Paraaortic lymph node (tissue), 1 donor: ENCODE data around the genes DEFB118 and ID1.

DNA sequence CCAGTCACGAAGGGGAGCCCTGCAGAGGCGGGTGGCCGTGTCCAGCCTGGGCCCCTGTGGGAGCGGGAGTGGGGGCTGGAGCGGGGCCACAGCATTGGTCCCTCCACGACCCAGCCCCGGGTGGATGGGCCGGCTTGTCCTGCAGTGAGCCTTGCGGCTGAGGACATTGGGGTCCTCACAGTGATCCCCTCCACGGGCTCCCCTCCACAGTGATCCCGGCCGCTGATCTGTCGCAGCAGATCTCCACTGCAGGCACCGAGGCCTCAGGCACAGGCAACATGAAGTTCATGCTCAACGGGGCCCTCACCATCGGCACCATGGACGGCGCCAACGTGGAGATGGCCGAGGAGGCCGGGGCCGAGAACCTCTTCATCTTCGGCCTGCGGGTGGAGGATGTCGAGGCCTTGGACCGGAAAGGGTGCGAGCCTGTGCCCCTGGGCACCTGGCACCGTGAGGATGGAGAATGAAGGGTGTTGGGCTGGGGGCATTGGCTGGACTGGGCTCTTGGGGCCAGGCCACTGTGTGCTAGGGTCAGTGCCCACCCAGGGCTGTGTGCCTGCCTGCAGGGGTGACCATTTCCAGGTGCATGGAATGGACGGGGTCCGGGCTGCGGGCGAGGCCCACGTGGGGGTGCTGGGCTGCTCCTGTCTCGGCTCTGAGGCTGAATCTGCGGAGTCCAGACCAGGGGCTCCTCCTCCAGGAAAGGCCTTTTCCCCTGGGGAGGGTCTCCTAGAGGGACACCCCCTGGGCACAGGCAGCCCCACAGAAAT, 44.5 kb downstream of the PYGB start:
- PRO-cap: no peak

DNA sequence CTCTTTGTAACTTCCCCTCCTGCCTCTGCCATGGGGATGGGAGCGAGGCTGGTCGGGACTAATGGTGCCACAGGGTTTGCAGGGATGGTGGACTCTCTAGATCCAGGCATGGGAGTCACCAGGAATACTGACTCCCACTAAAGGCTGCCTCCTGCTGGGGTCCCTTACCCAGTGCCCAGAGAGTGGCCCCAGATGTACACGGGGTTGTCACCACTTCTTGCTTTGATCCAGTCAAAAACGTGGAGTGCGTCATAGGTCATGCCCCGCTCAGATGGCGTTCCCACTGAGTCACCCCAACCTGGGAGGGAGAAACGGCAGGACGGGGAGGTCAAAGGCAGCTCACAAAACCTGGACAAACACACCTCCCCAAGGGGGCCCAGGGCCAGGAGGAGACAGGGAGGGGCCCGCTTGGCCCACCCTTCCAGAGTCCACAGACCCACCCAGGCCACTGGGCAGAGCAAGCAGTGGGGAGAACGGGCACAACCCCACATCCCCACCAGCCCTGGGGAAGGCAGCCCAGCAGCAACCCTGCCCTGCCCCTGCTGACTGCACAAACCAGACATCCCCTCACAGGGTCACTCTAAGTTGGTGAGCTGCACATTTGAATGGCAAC, 61.5 kb downstream of the PYGB start:
- PRO-cap: no peak

GRCh38 chr20:25380916-25381296, 9.7 kb downstream of the ABHD12 start:
- PRO-cap: no peak

DNA sequence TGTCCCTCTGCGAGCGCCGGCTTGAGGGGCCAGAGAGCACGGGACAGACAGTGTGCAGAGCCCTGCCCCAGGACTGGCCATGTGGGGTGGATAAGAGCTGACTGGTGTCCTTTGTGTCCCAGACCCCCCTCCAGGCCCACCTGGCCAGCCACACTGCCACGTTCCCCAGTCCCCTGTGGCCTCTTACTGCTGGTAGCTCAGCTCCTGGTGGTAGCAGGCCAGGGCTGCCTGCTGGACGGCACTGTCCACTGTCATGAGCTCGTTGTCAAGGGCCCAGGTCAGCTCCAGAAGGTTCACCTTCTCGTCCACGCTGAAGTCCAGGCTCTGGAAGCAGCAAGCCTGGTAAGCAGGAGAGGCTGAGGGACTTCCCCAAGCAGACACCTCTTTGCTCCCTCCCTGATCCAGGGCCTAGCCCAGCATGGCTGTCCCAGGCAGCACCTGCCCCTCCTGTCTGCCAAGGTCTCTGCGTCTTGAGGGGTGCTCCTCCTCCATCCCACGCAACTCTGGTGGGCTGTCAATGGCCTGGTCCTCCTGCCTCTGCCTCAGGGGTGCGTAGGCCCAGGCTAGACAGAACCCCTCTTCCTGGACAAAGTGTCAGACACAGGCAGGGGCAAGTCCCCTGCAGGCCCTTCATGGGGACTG, 87.2 kb downstream of the NINL start:
- PRO-cap: no peak

- PRO-cap: unidirectional peak, minus-strand start at chr20:25854021
These were observed 157.1 kb upstream of the ZNF337 start for GRCh38 chr20:25853281-25854596.

DNA sequence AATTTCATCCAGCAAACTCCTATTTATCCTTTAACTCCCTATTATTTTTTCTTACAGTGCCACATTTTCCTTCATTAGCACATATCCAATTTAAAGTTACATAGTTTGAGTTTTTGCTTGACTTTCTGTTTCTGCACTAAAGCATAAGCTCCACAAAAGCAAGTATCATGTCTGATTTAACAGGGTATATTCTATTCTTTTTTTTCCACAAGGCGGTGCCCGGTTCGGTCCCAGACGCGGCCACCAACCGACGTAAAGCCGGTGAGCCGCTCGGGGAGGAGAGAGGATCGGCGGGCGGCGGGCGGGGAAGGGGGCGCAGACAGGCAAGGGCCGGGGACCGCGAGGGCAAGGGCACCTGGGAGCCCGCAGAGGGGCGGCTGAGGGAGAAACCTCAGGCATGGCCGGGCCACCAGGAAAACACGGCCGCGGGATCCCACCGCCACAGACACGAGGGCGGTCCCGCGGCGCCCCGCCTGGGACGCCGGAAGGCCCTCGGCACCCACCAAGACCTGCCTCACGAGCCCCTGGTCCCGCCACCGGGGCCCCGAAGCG, 511.2 kb upstream of the ZNF337 start:
- PRO-cap: no peak

DNA sequence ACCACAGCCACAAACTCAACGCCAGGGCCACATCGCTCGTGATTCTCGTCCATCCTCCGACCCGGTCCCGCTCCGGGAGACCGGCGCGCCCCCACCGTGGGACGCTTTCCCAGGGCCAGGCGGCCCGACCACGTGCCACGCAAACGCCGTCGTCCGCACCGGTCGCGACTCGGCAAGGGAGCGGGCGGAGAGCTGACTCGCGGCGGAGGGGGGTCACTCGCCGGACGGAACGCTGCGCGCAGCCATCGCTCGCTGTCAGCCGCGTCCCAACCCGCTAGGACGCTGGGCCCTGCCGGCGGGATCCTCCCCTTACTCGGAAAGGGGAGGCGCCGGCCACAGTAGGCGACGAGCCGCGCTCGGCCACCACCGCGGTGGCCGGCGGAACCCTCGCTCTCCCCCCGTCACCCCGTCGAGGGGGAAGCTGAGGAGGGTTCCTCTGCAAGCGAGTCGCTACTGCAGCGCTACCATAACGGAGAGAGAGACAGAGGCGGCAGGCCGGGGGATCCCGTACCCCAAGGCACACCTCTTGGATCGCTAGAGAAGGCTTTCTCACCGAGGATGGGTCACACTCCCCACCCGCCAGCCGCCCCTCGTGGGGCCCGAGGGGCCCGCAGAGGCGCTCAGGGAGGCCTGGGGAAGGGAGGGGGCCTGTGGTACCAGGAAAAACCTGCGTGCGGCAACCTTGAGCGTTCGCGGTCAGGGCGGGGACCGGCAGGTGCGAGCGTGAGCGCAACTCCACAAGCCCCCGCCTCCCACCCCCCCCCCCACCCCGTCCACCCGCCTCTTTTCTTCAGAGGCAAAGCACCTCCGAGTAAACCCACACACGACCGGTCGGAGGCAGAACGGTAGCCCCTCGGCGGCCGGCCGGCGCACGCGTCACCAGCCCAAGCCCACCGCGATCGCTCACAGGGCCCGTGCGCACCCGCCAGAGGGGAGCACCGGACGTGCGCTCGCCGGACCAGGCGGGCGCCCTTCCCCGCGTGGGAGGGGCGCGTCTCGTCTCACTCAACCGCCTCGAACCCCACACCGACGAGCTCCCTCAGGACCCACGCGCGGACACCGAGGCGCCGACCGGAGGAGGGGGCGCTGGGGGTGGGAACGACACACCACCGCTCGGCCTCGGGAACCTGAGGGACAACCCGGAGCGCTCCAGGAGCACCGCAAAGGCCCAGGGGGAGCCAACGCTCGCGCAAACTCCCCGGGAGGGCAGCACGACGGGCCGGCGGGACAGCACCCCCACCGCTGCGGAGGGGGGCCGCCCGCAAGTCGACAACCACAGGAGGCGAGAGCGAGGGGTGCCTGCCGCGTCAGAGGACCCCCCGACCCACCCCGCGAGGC, 512.2 kb upstream of the ZNF337 start:
- PRO-cap: unidirectional peak, plus-strand start at position 689 of the sequence

- PRO-cap: no peak
These were observed 1504.8 kb upstream of the DEFB115 start for GRCh38 chr20:29752613-29753191.

- PRO-cap: no peak
These were observed 720.2 kb upstream of the DEFB115 start for GRCh38 chr20:30537200-30537795.

DNA sequence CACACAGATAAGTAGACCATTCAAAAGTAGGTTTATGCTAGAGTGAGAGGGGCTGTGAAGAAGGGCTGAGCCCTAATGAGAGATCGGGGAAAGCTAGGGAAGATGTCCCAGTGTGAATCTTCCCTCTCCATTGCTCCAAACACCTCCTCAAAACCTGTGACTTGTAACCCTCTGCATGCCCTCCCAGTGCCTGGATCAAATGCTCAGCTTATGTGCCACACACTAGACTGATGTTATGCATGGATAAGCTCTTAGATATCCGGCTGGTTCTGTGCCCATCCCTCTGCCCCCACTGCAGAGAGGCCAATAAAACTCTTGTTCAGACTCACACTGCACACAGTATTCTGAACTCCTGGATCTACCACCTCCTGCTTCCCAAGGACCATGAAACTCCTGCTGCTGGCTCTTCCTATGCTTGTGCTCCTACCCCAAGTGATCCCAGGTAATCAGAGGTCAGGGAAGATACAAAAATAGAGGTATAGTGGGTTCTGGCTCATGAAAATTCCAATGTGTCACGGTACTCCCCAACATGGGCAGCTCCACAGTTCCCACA, at the start of gene DEFB118:
TSS of gene DEFB118 (plus strand) at position 335 of the 553 bp plus-strand sequence.
- PRO-cap: no peak

GRCh38 chr20:31488118-31488553, 13.0 kb downstream of the REM1 start:
- PRO-cap: no peak

DNA sequence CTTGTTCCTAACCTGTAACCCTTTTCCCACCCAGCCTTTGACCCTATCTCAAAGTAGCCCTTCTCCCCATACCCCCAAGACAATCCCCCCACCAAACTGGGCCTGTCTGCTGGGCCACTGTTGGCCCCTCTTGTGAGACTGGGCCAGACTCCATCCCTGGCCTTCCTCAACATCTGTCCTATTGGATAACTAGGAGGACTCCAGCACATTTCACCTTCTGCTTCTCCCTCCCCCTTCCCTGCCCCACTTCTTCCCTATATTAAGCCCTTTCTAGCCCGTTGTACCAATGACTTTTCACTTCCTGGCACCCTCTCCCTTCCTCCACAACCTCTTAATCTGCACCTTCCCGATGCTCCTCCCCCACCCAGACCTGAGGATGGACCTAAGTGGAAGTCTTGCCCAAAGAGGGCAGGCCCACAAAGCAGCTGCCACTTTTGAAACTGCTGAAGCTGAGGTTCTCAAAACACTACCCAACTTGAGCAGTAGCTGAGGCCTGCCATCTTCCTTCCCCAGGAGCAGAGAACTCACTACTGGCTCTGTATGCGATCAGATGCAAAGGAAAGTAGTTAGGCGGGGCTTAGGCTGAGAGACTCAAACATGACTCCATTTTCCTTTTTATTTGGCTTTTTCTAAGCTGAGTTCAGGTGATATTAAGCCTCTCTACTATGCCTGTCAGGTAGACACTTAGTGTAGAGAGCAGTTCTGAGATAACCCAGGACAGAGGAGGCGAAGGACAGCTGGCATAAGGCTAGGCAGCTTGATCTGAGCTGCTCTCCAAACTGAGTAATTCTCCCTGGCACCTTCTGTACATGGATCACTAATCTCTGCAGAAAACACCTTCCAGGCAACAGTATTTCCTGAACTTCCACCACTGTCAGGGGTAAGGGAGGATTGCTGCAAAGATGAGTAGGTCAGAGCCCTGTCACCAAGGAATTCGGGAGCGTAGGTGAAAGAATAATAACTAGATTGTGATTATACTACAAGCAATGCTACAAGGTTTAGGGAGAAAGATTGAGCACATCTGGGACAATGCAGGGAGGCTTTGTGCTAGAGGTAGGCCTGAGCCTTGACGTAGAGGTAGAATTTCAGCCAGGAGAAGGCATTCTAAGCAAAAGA, 1.6 kb downstream of the HM13 start:
- PRO-cap: no peak

- PRO-cap: no peak
These were observed 2.3 kb upstream of the ID1 start for GRCh38 chr20:31602683-31603250.

GRCh38 chr20:31605205-31605402, at the start of gene ID1:
ID1 (plus strand) TSS chr20:31605289.
- PRO-cap: bidirectional peak, plus-strand start at chr20:31605289, minus-strand start at chr20:31605145

- PRO-cap: no peak
These were observed 620 bp downstream of the ID1 start for GRCh38 chr20:31605403-31606414.

DNA sequence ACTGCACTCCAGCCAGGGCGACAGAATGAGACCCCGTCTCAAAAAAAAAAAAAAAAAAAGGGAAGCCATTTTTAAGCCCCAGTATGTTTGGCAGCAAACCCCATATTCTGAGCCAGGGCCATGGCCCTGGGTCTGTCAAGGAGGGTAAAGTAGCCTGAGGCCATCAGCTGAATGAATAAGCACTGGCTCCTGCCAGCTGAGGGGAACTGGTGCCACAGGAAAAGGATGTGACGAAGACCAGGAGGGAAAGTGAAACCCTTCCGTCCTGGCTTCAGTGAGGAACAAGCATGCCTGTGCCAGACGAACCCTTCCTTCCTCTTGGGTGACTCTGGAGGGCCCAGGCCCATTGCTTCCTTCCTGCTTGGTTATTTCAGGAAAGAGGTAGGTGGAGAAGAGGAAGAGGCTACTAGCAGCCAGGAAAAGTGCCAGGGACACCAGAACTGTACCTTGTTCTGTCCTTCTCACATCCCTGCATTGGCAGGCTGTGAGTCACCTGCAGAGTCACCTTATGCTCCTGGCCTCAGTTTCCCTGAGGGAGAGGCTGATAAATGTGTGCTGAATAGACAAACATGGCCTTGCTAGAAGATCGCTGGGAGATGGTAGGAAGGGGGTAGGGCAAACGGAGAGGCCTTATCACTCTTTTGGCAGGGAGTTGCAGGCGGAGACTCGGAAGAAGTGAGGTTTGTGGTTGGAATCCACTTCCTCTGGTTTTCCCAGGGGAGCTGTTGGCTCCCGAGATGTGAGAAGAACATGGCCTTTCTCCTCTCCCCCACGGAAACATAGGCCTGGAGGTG, 37.3 kb downstream of the COX4I2 start:
- PRO-cap: bidirectional peak, plus-strand start at position 284 of the sequence, minus-strand start at position 173 of the sequence

- PRO-cap: no peak
These were observed 38.1 kb downstream of the COX4I2 start for GRCh38 chr20:31675629-31676352.

DNA sequence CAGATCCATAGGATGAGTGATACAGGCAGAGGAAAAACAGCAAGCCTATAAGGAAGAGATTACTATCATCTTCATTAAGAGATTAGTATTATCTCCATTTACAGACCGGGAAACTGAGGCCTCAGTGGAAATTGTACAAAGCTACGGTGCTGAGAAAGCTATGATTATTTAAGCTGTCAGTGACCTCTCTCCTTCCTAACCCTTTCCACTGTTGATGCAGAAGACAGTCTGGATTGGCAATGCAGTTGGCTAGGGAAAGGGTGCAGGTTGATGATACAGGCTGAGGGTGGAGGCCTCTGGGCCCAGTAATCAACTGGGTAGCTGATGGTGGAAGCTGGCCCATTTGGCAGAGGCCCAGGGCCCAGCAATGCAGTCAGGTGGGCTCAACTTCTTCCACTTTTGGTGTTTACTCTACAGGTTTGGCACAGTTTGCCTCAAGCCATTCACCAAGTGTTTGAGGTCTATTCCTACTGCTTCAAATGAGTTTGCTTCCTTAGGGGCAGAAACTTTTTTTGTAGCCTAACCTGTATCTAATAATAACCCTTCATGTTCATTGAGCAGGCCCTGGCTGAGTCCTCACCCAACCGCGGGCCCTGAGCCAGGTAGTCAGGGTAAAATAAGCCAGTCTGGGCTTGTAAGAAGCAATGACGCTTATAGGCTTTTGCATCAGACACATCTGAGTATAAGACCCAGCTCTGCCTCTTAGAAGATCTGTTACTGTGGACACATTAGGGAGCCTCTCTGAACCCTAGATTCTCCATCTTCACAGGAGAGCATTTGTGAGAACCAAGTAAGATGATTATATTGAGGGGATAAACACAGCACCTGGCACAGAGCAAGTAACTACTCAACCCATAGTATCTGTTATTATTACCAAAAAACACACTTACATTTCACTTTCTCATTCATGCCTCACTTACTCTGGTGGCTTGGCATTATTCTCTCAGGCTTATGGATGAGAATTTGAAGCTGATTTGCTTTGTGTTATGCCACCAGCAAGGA, 12.0 kb downstream of the BCL2L1 start:
- PRO-cap: no peak

DNA sequence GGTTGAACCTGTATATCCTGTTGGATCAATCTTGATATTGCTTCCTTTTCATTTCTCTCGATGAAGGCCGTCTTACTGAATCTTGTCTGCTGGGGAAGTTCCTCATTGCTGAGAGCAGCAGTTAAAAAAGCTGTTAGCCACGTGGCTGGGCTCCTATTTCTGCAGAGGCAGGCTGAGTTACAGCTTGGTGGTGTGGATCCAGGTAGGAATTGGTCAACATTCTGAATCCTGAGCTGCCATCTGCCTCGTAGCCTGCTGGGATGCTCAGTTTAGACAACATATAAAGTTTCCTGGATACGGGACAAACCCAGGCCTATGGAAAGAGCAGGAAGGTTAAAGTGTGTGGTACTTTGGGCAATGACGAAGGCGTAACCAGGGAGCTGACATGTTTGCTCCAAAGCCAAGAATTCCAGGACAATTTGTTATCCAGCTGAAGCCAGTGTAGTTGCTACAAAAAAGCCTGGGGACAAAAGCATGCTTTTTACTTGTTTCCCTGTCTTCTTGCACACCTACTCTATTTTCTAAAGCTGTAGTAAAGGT, 12.6 kb upstream of the MYLK2 start:
- PRO-cap: no peak

GRCh38 chr20:31815340-31815905, 3.7 kb upstream of the MYLK2 start:
- PRO-cap: no peak